Umbilical cord (tissue), 2 donors: ENCODE results near the genes TEX26 and RXFP2.

DNA sequence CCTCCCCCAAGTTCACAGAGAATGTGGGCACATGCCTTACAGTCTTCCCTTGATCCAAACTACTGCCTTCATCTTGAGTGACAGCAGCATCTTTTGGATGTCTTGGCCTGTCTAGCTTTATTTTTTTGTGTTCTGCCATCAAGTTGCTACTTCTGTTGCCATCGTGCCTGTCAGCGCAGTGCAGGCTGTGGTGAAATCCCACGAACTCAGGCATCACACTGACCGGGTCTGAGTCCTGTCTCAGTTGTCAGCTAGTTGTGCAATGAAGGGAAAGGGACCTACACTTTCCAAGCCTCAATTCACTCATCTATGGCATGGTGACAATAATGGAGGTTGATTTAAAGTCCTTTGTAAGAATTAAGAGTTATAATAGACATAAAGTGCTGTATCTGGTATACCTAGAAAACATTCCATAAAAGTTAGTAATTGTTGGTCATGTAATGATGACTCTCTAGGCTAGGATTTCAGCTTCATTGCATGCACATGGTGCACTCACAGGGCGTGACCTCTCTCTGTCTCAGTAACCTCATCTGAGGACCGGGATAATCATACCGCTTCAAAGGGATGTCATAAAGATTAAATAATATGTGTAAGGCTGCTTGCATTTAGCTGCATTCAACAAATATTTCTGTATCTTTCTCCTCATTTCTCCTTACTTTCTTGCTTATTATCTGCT is 16.4 kb upstream of the ALOX5AP start:
- RAMPAGE, long total RNA, result no peak

- RAMPAGE, long total RNA, result start-site peak on the plus strand at chr13:30744068-30744157, 5 and 12 reads in 2 replicates
Measured at GRCh38 chr13:30743279-30744215, 8.2 kb downstream of the ALOX5AP start.

DNA sequence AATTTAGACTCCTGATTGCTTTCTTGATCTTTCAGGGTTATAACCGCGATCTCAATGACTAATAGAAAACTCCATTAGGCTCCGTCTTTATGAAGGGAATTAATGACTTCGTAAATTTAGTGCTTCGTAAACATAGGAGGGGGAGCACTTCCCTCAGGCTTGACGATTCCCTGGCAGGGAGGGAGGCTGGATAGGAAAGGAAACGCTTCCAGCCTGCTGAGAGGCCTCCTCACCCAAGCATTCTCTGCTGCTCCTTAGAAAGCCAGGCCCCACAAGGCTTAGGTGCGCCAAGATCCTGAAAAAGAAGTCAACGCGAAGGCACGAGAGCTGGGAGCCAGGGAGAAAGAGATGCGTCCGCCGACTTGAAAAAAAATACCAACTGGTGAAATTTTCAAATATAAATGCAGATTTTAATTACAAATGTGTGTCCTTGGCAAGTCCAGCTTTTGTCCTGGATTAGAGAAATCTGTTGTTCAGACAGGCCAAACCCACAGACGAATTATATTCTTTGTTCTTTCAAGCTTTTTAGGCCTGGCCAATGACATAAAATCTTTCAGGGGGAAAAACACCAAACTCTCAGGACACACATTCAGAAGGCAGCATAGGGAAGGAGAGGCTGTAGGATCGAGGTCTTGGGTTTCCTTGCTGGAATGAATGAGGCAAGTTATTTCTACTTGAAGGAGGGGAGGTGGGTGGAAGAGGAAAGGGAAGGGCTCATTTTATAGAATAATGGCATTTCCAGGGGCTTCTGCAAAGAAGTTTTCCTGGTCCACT is 64.1 kb downstream of the ALOX5AP start:
- RAMPAGE, long total RNA, result no peak

GRCh38 chr13:30816587-30817265 is 81.4 kb downstream of the ALOX5AP start:
- RAMPAGE, long total RNA, result no peak

DNA sequence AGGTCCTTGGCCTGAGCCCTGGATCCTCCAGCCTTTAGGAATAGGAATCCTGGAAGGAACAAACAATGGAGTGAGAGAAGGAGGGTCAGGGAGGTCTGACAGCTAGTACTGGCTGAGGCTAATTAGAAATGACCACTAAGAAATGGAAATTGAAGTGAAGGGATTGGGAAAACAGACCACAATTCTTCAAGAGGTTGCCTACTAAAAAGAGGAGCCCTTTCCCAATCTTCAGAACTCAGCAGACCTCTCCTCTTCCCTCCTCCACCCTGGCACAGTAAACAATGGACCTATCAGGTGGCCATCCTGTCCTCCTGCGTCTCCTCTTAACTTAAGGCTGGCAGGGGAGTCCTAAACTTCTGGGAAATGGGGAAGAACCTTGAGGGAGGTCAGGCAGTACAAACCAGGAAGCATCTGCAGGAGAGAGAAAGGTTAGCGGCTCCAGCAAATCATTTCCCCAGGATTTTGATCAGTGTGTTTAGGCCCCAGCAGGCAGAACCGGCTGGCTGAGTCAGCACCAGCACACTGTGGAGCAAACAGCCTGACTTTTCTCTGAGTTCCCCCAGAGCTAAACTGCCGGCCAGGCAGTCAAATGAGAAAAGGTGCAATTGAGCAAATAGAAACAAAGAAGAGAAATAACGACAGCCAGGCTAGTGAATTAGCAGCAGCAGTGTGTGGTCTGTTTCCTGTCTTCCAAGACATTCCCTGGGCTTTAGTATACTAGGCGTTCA is 46.9 kb upstream of the MEDAG start:
- RAMPAGE, long total RNA, result no peak

DNA sequence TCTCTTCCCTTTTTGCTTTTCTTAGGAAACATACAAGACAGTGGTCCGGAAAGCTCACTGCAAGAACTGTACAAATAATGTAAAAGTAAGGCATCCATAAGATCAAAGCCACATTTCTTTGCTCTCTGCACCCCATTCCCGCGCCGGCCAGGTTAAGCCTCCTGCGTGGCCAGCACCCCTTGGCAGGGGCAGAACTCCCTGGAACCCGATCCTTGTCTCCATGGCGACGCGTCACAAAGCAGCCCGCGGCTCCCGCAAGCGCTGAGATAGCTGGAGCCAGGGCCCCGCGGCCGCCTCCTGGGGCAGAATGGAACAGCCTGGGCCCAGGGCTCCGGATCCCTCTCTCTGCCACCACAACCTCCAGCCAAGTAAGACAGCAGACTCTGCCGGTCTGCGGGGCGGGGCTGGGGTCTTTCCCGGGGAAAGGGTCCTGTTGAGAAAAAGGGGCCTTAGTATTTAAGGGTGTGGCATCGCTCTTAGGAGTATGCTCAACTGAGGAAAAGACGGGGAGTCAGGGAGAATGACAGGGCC is at the start of gene TEX26:
TSS of gene TEX26 (plus strand) at position 248 of the 531 bp plus-strand sequence.
- RAMPAGE, long total RNA, result no peak

DNA sequence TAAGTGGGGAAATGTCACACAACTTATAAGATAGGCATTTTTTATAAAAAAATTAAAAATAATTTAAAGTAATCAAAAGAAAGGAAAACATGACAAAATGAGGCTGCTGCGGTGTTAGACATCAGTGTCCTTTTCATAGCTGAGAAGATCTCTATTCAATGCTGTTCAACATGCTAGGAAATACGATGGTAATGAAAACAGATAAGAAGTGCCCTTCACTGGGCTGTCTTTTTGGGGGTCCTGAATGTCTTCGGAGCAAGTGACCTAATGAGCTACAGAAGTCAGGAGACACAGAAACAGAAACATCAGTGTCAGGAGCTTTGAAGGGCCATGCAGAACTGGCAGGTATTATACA is 172.5 kb downstream of the B3GLCT start:
- RAMPAGE, long total RNA, result no peak

GRCh38 chr13:31739401-31739853 is at the start of gene RXFP2:
RXFP2 (plus strand) TSS chr13:31739526.
- RAMPAGE, long total RNA, result no peak

DNA sequence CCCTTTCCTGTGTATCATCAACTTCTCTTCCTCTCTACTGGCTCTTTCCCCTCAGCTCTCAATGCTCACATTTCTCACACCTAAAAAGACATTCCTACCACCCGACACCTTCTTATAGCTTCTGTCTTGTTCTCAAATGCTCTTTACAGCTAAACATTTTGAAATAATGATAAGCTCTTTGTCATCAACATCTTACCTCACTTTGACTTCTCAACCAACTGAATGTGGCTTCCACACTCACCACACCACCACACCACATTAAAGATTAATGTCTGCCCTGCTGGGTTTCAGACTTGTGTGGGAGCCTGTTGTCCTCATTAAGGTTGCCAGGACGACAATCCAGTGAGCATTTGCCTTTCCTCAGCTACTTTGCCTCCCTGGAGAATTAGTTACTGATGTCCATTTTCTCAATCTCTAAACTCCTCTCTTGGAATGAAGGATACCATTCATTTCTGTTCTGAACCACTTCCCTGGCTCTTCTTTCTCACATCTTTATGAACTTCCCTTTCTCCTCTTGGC is 67.9 kb downstream of the RXFP2 start:
- RAMPAGE, long total RNA, result no peak

- RAMPAGE, long total RNA, result no peak
Measured at GRCh38 chr13:31898284-31898938, 133.2 kb upstream of the FRY start.

DNA sequence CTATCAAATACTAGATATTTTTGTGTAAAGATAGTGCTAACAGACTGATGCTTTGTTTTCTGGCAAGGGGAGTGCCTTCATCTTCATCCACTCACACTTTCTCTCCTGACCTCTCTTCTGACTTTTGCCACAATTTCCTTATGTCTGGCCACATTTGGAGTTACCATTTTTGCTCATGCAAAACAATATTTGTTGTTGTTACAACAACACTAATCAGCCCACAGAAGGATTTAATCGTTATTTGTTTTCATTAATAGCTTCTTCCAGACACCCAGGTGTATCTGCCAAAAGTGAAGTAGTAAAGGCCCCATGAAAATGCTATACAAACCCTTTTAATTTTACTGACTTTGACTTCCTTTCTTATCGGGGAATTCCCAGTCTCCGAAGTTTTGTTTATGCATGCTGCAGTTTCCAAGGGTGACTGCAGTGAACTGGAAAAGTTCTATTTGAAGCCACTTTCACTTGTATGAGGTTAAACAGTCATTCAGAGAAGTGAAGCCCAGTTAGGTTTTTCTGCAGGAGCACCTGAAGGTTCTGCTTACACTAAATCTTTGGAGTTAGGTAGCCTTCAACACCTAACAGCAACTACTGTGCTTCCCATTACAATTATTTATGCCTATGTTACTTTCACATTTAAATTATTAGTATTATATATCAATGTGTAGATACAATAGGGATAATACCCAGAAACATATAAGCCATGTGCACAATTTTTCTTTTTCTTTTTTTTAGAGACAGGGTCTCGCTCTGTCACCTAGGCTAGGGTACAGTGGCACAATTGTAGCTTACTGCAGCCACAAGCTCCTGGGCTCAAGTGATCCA is 65.9 kb upstream of the FRY start:
- RAMPAGE, long total RNA, result no peak

DNA sequence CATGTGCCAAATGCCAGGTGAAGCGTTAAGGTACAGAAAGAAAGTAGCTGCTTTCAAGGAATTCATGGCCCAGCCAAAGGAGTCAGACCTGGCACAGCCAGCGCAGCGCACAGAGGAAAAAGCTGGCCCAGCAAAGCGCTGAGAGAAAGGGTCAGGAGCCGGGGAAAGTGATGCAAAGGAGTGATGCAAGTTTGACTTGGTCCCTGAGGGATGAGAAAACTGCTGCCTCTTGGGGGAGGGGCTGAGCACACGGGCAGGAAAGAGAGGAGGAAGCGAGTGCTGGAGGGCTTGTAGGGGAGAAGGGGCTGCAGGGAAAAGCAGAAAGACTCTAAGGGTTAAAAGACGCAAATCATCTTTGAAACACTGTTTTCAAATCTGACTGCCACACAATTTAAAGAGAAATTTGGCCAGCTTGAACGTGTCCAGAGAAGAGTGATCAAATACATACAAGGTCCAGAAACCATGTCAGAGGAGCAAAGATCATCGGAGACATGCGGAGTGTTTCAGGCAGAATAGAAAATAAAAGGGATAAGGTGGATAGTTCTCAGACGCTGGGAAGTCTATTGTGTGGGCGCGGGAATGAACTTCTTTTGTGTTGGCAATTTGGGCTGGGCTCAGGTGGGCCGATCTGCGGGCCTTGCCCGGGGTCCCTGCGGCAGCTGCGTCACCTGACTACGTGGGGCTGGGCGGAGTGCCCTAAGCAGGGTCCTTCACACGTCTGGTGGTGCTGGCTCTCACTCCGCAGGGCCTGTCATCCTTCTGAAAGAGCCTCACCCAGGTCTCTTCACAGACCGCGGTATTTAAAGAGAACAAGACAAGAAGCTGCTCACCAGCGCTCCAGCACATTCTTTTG is 18.2 kb downstream of the N4BP2L1 start:
- RAMPAGE, long total RNA, result no peak

GRCh38 chr13:32427738-32427945 is 288 bp downstream of the N4BP2L1 start:
- RAMPAGE, long total RNA, result no peak

- RAMPAGE, long total RNA, result no peak
Measured at GRCh38 chr13:32500740-32501223, 37.8 kb downstream of the N4BP2L2 start.

- RAMPAGE, long total RNA, result no peak
Measured at GRCh38 chr13:32505702-32506640, 32.6 kb downstream of the N4BP2L2 start.

GRCh38 chr13:32587766-32588224 is 1.5 kb downstream of the PDS5B start:
- RAMPAGE, long total RNA, result no peak

DNA sequence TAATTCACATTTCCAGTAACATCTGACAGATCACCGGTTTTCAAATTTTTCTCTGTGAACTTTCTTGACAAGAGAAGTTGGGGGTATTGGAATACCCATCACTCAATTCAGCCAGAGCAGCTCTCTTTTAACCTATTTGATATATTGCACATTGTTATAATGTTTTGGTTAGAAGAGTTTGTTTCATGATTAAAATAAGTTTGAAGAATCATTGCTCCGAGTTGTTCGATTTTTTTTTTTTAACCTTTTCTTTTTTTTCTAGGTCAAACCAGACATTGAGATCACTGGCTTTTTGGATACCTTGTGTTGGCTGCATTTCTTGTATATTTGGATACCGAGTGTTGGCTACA is 42.8 kb downstream of the PDS5B start:
- RAMPAGE, long total RNA, result no peak

GRCh38 chr13:33032080-33032738 is 16.0 kb downstream of the KL start:
- RAMPAGE, long total RNA, result no peak

- RAMPAGE, long total RNA, result no peak
Measured at GRCh38 chr13:33109371-33110158, 93.3 kb downstream of the KL start.

- RAMPAGE, long total RNA, result start-site peak on the minus strand at chr13:33205920-33206429, 24 and 20 reads in 2 replicates
Measured at GRCh38 chr13:33205634-33206558, 79.7 kb downstream of the STARD13 start.